NB4 (cell line): Measurements from ENCODE around the genes PIAS4, SIRT6 and SHD.

- RRBS: no CpG with 5 or more reads among the region's 20 CpGs
Observed at GRCh38 chr19:3813500-3814154, 27.4 kb upstream of the MATK start.

- RRBS: 18% methylated on average over 3 of the region's 22 CpGs
Observed at GRCh38 chr19:3828176-3828937, 40.5 kb downstream of the ZFR2 start.

DNA sequence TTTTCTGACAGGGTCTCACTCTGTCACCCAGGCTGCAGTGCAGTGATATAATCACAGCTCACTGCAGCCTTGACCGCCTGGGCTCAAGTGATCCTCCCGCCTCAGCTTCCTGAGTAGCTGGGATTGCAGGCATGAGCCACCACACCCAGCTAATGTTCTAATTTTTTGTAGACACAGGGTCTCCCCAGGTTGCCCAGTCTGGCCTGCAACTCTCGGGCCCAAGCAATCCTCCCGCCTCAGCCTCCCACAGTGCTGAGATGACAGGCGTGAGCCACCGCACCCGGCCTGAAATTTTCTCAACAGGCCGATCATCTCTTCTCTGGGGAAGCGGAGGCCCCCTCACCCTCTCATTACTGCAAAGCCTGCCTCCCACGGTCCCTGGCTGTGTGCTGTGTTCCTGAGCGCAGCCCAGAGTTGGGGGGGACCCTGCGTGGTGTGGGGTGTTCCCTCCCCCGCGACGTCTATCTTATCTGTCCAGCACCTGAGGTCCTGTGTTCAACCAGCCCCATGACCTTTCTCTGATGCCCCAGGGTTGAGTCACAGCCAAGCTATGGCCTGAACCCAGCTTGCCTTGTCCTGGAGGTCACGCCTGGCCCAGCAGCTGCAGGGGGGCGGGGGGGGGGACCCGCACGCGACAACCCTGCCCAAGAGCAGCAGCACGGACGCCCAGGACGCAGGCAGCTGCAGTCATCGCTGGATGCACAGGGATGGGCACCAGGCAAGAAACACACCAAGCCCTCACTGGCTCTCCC is 17.7 kb downstream of the DAPK3 start:
- RRBS: no CpG with 5 or more reads among the region's 24 CpGs

GRCh38 chr19:3953948-3954706 is 16.8 kb downstream of the DAPK3 start:
- RRBS: no CpG with 5 or more reads among the region's 23 CpGs

DNA sequence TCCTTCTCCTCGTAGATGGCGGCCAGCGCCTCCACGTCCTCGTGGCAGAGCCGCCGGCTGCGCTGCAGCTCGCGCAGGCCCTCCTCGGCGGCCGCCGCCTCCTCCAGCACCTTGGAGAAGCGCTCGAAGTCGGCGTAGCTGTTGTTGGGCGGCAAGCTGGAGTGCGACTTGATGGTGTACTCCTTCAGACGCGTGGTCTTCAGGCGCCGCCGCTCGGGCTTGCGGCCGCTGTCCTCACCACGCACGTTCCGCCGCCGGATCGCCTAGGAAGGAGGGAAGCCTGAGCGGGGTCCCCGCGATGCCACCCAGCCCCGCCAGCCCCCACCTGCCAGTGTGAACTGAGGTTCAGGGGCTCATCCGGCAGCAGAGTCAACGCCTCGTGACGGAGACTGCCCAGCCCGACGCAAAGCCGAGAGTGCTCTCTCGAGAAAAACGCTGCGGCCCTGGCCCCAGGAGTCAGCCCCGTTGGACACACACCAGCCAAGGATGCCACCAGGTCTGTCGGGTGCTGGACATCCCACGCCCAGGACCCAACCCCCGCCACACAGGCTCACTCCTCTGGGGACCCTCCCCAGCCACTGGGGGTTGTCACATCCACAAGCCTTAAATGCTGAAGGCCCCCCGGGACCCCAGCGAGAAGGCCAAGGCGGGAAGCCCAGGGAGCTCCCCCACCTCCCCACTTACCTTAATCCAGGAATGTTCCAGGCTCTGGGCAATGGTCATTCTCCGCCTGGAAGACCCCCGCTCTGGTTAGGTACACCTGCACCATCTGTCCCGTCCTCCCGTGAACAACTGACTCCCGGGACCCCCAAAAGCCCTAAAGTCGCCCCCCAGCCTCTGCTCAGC is 11.3 kb downstream of the DAPK3 start:
- RRBS: 96% methylated on average over 4 of the region's 61 CpGs

DNA sequence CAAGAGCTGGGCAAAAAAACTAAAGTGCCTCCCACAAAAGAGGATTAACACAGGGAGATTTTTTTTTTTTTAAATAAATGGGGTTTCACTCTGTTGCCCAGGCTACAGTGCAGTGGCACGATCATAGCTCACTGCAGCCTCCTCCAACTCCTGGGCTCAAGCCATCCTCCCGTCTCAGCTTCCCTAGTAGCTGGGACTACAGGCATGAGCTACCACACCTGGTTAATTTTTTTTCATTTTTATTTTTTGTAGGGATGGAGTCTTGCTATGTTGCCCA is 1.9 kb downstream of the DAPK3 start:
- RRBS: no CpG with 5 or more reads among the region's 2 CpGs

GRCh38 chr19:3982086-3982515 is 3.2 kb downstream of the EEF2 start:
- RRBS: no CpG with 5 or more reads among the region's 22 CpGs

DNA sequence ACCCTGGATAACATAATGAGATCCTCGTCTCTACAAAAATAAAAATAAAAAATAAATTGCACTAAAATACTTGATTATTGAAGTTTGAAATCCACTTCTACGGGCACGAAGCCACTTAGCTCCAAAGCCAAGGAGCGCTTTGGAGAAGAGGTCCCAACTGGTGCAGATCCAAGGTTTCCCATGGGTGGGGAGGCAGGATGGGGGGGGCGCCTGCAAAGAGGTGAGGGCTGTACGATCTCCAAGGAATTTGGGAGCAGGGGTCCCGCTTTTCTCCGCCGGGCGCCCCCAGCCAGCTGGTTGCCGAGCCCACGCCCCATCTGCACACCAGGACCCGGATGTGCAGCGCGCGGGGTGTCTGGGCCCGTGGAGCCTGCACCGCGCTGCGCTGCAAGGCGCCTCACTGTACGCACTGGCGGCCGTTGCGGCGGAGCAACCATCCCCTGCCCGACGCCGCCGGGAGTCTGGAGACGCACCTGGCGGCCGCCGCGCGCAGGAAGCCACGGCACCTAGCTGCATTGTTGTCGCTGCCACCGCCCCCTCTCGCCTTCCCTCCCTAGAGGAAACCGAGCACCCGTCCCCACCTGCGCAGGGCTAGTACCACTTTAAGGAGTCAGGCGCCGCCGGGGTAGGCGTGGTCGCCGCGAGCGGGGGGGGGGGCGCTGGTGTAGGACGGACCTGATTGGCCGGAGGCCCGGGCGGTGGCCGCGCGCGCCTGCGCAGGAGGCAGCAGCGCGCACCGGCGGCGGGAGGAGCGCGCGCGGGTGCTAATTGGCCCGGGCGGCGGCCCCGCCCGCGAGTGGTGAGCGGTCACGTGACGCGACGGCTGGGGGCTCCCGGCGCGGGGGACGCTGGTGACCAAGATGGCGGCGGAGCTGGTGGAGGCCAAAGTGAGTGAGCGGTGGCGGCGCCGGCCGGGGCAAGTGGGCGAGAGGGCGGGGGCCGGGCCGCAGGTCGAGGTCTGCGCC is at the start of gene PIAS4:
TSS of gene PIAS4 (plus strand) at position 836 of the 965 bp plus-strand sequence.
- RRBS: 1% methylated on average over 51 of the region's 98 CpGs

DNA sequence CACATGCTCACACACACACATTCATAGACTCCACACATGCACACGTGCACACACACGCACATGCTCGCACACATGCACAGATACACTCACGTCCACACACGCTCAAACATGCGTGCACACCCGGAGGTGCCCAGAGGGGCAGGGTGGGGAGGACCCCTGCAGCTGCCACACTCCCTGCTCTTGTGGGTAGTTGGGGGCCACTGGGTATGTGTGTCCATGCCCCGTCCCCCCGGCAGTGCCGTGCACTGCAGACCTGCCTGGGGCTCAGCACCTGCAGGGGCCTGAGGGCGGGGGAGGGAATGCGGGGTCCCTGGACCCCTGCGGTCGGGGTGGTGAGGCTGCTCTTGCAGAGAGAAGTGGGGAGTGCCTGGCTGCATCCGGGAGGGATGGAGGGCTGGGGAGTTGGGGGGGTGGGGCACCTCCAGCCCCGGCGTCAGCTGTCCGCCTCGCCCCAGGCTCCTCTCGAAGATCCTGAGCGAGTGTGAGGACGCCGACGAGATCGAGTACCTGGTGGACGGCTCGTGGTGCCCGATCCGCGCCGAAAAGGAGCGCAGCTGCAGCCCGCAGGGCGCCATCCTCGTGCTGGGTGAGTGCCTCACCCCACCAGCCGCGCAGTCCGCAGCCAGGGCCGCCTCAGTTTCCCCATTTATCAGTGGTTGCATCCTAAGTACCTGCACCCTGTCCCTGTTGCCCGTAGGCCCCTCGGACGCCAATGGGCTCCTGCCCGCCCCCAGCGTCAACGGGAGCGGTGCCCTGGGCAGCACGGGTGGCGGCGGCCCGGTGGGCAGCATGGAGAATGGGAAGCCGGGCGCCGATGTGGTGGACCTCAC is 29.6 kb downstream of the ZBTB7A start:
- RRBS: 99% methylated on average over 7 of the region's 53 CpGs

- RRBS: 86% methylated on average over 1 of the region's 18 CpGs
Observed at GRCh38 chr19:4043286-4043991, 23.3 kb downstream of the ZBTB7A start.

DNA sequence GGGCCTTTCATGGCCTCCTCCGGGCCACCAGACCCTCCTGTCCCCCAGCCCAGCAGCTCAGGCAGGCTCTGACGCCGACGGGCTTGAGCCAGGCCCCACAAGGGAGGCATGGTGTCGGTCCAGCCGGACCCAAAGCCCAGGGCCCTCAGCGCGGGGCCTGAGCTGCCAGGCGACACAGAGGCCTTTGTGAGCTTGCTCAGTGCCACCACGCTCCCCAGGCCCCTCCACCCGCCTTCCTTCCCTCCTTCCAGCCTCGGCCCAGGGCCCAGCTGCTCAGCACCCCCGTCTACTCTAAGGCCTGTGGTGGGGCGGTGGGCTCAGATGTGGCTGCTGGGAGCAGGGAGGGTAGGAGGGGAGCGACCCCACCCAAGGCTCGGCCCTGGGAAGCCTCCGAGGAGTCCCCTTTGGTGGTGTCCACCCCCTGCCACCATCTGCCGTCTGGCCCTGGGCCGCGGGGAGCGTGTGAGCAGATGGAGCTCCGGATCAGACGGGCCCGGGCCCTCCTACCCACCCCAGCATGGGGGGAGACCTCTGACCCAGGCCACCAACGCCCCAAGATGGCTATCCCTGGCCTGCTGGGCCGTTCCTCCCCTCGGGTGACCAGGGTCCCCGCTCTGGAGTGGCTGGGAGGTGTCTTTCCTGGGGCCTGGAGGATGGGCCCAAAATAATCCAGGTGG is 7.9 kb downstream of the ZBTB7A start:
- RRBS: 43% methylated on average over 2 of the region's 28 CpGs

GRCh38 chr19:4181941-4182779 is at the start of gene SIRT6:
Gene SIRT6, minus strand, starts transcription at chr19:4182563.
- RRBS: 2% methylated on average over 25 of the region's 57 CpGs

GRCh38 chr19:4208535-4209233 is 20.6 kb upstream of the EBI3 start:
- RRBS: no CpG with 5 or more reads among the region's 11 CpGs

DNA sequence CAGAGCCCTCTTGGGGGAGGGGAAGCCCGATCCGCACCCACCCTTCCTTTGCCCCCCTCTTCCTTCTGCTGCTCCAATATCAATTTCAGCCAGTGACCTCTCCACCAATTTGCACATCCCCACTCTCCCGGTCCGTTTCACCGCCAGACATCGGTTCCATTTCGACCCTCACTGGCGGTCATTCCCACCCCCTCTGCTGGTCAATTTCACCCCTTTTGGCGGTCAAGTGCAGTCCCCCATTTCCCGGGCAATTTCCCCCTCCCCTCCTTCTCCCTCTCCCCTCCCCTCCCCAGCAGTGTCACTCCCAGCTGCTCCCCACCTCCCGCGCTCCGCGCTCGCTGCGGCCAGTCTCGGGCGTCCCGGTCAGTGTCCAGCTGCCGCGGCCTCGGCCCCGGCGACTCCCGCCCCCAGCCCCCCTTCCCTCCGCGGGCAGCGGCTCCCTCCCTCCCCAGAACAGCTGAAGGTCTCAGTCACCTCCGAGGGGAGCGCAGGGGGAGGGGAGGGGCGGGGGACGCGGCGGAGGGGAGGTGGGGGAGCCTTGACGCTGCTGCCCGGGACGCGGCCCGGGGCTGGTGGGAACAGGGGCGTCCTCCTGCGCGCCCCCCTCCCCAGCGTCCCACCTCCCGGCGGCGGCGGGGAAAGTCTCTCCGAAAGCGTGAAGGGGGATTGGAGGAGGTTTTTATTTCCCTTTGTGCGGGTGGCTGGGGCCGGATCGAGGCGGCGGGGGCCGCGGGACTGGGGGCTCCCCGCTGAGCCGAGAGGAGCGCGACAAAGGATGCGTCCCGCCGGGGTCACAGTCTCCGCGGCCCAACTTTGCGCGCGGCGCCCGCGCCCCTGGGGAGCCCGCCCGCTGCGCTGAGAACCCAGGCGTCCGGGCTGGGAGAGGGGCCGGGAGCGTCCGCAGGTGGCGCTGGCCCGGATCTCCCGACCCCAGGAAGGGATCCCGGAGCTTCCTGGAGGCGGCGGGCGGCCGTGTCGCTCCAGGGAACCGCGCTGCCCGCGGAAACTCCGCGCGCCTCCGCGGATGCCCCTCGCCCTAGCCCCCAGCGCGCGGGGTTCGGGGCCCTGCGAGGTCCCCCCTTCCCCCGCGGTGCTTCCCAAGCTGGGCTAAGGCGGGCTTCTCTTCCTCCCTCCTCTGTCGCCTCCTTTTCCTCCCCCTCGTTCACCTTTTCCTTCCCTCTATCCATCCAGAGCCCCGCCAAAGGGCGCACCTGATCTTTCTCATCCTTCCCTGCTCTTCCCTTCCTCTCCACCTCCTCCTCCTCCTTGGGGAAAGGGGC is at the start of gene SHD:
TSS of gene SHD (plus strand) at position 544 of the 1,280 bp plus-strand sequence.
- RRBS: 27% methylated on average over 34 of the region's 110 CpGs

DNA sequence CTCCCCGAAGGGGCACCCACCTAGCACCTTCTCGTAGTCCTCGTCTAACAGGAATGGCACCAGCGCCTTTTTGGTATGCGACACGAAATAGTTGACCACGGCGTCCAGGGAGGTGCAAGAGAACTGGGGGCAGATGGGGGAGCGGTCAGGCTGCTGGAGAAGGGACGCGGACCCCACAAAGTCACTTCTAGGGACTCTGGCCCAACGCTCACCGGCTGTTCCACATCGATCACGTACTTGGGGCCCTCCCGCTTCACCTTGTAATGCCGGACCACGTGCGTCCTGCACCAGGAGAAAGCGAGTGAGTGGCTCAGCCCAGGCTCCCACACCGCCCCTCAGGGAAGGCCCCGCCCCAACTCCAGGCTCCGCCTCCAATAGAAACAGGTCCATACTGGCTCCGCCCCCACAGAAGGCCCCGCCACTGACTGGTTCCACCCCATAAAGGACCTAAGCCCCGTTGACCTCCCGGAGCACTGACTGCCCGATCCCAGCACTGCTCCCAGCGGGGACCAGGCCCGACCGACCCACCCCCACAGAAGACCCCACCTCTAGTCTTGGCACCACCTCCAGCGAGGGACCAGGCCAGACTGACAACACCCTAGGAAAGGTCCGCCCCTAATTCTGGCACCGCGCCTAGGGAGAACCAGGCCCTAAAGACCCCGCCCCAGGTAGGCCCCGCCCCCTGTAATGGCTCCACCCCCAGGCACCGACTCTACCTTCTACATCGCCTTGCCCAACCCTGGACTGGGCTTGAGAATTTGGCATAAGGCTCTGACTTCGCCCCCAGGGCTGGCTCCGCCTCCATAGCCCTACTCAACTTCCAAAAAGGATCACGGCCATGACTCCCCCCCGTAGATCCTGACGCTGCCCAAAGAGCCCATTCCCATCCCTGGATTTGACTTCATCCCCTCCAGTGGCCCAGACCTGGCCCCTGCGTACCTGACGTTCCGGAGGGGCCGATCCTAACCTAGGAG is 11.2 kb downstream of the STAP2 start:
- RRBS: 100% methylated on average over 3 of the region's 48 CpGs

DNA sequence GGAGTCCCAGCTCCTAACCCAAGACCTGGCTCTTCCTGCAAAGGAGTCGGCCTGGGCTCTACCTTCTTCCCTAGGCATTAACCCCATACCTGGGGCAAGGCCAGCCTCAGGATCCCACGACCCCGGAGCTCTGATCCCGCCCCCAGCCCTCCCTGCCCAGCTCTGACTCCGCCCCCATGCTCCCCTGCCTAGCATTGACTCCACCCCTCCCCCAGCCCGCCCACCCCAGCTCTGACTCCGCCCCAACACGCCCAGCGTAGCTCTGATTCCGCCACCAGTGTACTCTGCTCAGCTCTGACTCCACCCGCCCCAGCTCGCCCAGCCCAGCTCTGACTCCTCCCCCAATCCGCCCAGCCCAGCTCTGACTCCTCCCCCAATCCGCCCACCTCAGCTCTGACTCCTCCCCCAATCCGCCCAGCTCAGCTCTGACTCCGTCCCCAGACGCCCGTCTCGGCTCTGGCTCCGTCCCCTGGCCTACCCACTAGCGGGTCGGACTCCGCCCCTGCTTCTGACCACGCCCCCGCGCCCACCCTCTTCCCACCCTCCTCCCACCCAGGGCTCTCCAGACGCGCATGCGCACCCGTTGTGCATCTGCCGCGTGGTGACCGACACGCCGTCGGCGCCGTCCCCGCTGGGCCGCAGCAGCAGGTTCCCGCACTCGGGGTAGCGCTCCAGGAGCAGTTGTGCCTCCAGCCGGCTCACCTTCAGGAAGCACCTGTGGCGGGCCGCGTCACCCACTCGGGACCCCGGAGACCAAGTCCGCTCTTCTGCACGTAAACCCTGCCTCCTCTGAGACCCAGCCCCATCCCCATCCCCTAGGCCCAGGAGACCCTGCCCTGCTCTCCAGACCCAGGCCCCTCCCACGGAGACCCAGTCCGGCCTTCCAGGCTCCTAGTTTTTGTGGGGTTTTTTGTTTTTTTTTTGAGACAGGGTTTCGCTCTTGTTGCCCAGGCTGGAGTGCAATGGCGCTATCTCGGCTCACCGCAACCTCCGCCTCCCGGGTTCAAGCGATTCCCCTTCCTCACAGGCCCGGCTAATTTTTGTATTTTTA is 10.2 kb downstream of the STAP2 start:
- RRBS: 2% methylated on average over 6 of the region's 61 CpGs

- RRBS: no CpG with 5 or more reads among the region's 11 CpGs
Observed at GRCh38 chr19:4360311-4360705, 16.9 kb downstream of the MPND start.

DNA sequence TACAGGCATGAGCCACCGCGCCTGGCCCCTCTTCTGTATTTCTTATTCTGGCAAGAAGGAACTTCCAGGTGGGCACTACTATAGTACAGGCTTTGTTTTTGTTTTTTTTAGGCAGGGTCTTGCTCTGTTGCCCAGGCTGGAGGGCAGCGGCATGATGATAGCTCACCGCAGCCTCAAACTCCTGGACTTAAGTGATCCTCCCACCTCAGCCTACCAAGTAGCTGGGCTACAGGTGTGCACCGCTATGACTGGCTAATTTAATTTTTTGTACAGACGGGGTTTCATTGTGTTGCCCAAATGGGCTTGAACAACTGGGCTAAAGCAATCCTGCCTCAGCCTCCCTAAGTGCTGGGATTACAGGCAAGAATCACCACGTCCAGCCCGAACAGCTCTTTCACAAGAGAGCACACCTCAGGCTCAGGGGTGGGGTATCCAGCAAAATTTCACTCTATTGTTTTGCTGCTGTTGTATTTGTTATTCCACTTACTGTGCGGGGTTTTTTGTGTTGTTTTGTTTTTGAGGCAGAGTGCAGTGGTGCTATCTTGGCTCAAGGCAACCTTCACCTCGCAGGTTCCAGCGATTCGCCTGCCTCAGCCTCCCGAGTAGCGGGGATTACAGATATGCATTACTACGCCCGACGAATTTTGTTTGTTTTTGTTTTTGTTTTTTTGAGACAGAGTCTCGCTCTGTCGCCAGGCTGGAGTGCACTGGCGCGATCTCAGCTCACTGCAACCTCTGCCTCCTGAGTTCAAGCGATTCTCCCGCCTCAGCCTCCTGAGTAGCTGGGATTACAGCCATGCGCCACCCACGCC is 12.9 kb downstream of the SH3GL1 start:
- RRBS: no CpG with 5 or more reads among the region's 25 CpGs

GRCh38 chr19:4472434-4472557 is 199 bp downstream of the HDGFL2 start:
- RRBS: 6% methylated on average over 3 of the region's 9 CpGs

- RRBS: no CpG with 5 or more reads among the region's 14 CpGs
Observed at GRCh38 chr19:4507874-4508242, 10.4 kb downstream of the PLIN4 start.